Measurements from ENCODE around the genes BBX and MORC1.

DNA sequence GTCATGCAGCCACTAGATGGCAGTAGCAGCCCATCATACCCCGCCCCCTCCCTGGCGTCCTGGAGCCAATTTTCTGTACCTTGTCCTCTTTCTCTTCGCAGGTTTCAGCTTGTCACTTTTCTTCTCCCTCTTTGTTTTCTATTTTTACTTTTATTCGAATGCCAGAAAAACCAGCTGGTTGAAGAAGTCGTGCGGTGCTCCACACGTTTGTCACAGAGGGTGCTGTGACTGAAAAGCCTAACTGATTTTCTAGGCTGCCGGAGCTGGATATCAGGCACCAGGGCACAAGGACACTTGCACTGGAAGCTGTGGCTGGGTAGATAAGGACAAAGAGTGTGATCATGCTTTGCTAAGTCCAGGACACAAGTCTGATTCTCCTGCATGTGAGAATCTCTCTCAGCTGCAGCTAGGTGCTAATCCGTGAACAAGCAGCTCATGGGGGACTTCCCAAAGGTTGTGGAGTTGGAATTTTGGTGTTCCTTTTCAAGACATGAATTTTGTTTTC is 238.9 kb downstream of the ZPLD1 start:
- RRBS, result no CpG with 5 or more reads among the region's 9 CpGs

DNA sequence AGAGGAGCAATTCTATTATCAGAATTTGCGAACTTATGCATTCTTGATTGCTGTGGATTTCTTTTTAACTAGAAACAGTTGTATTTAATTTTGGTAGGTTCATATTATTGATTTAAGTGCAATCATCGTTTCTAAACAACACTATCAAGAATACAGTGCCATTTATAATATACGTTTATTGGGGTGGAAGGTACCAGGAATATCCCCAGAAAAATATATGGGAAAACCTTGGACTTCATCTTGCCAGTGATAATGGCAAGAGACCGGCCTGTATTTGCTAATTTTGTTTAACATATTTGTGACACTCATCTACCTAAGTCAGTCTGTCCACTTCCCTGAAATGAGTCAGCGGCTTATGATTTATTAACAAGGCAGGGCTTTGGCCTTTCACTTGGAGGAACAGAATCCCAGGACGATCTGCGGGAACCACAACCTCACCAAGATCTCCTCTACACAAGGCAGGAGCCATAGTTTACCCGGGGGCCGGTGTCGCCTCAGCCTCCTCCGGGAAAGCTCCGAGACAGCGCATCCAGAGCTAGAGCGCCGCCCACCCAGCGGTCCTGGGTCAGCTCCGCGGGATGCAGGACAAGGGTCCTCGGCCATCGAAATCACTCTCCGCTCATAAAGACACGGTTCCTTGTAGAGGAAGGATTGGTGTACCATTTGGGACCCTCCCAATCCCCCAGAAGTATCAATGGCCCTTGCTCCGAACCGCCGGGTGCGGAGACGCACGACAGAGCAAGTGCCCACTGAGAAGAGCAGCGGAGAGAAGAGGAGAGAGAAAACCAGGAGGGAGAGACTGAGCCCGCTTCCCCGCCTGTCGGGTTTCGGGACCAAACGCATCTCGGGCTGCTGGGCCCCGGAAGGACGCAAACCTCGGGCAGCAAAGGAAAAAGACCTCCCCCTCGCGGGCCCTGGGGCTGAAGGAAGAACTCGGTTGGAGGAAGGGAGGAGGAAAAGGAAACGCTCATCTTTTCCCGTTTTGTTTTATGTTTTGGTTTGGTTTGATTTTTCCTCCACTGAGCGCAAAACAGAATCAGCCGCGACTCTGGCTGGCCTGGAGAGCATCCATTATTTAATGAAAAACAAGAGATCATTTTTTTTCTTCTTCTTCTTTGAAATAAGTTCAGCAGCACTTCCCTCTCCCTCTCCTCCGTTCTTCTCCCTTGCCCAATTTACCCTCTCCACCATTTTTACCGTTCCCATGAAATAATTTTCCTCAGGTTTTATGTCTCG is 13.1 kb upstream of the ALCAM start:
- RRBS, result no CpG with 5 or more reads among the region's 49 CpGs

DNA sequence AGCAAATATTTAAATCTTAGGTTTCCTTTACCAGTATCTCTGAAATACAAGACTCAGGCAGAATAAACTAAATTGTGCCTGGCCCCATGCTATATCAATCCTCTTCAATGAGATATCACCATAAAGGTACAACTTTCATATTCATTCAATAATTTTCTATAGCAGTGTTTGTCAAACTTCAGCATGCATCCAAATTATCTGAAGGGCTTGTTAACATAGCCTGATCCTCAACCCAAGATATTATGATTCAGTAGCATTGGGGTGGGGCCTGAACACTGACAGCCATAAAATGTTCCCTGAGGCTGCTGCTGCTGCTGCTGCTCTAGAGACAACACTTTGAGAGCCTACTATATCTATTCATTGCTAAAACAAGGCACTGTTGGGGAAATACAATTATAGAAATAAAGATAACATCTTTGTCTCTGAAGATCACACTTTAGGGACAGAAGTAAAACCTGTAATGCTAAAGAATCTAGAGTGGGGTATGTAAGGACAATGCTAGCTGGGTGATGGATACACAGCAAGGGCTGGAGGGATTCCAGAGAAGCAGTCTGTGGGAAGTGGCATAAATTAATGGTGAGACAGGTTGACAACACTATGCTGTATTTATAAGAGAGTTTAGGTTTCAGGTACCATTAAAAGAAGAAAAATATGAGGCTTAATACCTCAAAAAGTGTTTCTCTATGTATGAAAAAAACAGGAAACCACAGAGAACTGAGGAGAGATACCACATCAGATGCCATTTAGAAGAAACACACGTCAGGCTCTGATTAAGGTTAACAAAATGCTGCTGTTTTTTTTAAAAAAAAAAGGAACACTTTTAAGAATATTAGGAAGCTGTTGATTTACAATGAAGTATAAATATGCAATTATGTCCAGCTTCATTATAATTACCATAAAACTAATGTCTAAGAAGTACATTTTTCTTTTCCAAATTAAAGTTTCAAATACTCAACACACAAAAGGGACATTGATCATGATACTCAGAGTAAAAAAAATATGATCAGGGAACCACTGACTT is 115.9 kb downstream of the CBLB start:
- RRBS, result no CpG with 5 or more reads among the region's 1 CpG

- RRBS, result no CpG with 5 or more reads among the region's 3 CpGs
Measured at GRCh38 chr3:105801432-105801866, 67.4 kb downstream of the CBLB start.

DNA sequence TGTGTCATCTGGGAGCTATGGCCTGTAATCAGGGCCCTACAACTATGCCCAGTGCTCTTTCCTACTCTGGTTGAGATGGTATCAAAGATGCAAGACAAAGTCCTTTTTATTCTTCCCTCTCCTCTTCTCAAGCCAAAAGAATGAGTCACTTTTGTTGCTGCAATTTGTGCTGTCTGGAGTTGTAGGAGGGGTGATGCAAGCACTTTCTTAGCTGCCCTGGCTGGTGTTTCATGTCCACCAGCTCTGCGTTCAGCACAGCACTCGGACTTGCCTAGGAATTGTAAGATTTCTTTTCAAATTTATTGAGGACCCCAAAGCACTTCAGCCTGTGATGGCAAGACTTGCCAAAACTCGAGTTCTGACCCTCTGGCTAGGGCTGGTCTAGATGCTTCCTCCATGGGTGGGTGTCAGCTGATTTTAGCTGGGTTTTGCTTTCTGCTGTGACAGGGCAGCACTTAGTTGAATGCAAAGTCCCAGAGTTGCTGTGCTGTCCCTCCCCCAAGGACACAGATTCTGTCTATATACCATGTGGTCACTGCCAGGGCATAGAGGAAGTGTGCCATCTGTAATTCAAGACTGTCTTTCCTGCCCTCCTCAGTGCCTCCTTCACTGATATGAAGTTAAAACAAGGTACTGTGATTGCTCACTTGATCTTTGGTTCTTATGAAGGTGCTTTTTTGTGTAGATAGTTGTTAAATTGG is 129.3 kb upstream of the CBLB start:
- RRBS, result no CpG with 5 or more reads among the region's 3 CpGs

- RRBS, result no CpG with 5 or more reads among the region's 3 CpGs
Measured at GRCh38 chr3:107124690-107125412, 252.4 kb upstream of the CCDC54 start.

- RRBS, result no CpG with 5 or more reads among the region's 4 CpGs
Measured at GRCh38 chr3:107128956-107129482, 248.2 kb upstream of the CCDC54 start.

DNA sequence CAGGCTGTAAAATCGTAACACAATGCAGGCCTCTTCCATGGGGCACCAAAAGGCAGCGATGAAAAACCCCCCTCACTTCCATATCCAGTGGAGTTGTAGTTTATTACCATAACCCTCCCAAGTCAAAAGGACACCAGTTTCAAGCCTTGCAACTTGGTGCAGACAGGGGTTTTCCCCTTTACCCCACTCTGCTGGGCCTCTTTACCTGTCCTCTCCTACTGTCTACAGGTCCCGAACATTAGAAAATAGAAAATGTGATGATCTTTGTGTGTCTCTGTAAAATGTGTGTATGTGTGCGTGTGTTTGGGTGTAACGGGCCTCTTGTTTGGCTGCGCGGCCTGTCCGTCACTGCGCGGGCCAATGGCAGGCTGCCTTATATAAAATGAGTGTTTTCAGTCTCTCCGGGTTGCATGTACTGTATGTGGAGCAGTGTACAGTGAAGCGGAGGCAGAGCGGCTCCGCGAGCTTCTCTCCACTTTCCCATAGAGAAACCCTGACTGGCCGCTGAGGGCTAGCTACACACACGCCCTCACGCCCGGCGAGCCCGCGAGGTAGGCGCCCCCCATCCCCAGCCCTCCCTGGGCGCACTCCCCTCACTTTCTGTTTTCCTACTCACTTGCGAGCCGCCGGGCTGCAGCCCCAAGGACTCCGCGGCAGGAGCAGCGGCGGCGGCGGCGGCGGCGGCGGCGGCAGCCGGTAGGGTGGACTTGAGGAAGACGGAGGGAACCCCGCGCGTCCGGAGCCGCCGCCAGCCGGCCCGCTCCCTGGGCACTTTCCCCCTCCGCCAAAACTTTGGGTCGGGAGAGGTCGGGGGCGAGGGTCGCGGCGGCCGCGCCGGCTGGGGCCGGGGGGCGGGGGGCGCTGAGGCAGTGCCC is at the start of gene BBX:
BBX (plus strand) TSS at position 406 of the 875 bp plus-strand sequence.
- RRBS, result under 1% methylated on average over 26 of the region's 61 CpGs

- RRBS, result no CpG with 5 or more reads among the region's 5 CpGs
Measured at GRCh38 chr3:107760987-107761682, 238.4 kb downstream of the BBX start.

DNA sequence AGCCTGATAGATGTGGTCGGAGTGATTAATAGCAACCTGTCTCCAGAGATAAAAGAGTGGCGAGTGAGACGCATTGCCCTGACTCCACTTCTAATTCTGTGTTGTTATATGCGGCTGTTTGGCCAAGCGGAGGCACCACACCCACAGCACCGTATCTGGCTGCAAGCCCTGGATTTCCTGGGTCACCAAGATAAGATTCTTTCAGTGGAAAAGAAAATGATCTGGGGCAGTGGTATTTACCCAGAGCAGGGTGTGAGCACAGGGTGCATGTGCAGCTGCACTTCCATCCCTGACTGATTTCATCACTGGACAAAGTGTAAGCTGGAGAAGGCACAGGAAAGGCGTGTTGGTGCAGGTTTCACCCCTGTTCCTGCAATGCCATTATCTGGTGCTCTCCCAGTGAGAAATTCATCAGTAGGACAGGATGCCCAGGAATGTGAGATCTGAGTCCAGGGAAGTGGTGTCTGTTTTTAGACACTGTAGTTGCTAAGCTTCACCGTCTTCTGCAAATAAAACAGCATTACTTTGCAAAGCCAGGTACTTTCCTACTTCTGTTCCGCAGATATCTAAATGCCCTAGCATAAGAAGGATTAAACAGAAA is 84.6 kb downstream of the CD47 start:
- RRBS, result no CpG with 5 or more reads among the region's 9 CpGs

GRCh38 chr3:108136204-108137393 is 45.8 kb upstream of the CD47 start:
- RRBS, result no CpG with 5 or more reads among the region's 12 CpGs

- RRBS, result no CpG with 5 or more reads among the region's 7 CpGs
Measured at GRCh38 chr3:108137394-108137739, 46.5 kb upstream of the CD47 start.

GRCh38 chr3:108756865-108757266 is 344 bp downstream of the RETNLB start:
- RRBS, result no CpG with 5 or more reads among the region's 5 CpGs

DNA sequence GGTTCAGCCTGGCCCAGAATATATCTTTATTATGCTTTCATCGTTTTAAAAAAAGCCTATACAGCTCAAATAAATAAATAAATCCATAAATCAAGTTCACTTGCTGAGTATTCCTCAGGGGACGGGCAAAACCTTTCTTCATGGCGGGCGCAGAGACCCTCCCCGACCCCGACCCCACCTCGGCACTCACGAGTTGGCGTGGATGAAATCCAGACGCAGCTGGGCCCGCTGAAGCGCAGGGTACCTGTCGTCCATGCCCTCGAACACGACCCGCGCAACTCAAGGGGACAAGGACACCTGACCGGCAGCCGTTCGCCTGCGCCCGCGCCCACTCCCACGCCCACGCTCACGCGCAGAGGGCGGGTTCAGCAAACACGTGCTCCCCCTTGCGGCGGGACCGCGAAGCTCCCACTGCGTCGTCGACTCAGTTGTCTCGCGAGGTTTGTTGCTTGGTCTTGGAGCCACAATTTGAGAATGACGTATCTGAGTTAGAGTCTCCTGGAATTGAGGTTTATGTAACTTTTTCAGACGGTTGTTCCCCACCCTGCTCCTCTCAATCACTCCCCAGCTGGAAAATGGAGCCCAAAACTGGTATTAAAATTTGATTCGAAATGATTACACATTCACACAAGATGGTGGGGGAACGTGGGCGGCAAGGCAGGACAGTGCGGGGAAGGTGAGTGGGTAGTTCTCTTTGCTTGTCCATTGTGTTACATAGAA is at the start of gene MORC1:
MORC1 (minus strand) TSS at position 330 of the 720 bp plus-strand sequence.
- RRBS, result no CpG with 5 or more reads among the region's 44 CpGs

- RRBS, result no CpG with 5 or more reads among the region's 4 CpGs
Measured at GRCh38 chr3:109189029-109189352, 52.5 kb downstream of the C3orf85 start.

DNA sequence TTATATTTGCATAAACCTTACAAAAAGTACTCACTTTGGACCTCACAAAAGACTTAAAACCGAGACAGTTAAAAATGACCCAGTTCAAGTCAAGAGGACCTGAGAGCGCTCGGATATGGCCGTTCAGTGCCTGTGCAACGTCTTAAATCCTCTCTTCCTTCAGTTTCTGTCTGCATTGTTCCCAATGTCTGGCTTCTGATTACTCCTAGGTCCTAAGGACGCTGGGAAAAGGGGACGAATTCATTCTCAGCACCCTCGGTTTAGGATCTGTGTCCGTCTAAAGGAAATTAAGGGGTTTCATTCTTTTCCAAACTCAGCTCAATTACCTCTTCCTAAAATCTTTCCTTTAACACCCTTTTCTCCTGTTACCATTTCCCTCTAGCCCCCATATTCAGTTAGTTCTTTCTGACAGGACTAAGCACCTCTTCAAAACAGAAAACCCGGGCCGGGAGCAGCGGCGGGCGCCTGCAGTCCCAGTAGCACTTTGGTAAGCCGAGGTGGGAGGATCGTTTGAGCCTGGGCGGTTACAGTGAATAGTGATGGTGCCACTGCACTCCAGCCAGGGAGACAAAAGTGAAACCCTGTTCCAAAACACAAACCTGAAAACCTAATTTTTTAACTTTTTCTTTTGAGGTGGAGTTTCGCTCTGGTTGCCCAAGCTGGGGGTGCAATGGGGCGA is 920 bp downstream of the DPPA4 start:
- RRBS, result no CpG with 5 or more reads among the region's 19 CpGs

DNA sequence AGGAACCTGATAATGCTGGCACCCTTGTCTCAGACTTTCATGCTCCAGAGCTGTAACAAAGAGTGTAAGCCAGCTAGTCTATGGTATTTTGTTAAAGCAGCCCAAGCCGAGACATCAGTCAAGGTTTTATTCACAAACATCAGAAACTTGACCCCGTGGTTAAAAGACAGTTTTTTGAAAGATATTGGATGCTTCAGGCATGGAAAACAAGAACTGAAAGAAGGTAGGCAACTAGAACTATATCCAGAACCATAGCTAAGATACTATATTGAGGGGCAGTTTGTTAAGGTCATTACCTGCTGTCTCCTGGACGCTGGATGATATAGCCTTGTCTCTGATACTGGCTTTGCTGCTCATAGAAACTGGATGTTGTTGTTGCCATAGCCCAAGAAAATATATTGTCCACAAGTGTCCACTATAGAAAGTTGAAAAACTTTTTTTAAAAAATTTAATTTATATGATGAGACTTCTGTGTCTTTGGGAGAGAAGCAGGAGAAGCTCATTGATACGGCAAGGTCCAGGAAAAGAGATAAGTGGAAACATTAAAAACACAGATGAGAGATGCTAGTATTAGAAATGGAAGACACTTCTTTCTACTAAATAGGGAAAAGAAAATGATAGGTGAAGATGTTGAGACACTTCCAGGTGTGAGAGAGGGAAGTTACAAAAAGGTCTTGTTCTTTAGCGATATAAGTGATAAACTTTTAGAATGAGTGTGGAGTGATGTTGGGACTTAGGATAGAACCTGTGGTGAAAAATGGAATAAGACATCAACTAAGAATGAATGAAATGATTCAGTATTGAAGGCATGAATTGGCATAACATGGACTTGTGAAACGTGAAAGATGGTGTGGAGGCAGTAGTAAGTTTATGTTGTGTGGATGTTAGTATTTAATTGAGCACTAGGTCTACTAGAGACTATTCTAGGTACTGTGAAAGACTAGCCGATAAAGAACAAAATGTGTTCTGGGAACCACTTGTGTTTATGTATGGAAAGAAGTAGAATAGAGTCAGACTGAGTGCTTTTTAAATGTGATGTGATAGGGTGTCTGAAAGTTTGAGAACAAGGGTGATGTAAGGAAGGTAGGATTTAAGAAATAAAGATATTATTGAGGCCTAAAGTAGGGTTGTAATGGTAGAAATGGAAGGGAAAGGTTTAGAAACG is 12.3 kb downstream of the NECTIN3 start:
- RRBS, result no CpG with 5 or more reads among the region's 8 CpGs

GRCh38 chr3:111324079-111324638 is 217.8 kb upstream of the CD96 start:
- RRBS, result no CpG with 5 or more reads among the region's 4 CpGs

DNA sequence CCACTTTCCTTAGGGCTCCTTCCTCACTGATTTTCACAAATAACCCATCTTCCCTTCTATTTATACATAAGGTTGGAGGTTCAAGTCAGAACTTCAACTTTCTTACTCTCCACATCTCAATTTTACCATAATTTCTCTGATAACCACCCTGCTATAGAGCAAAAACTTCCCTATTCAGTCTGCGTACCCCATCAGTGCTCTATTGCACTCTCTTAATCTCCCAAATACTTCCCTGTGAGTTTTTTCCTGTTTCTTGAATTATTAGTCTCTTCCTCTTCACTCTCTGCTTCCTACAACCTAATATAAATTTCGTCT is 21.6 kb upstream of the CD96 start:
- RRBS, result no CpG with 5 or more reads among the region's 2 CpGs

All from GM19240 (cell line).